LHCN-M2 (cell line): ENCODE data around the genes ATRIP, UCN2 and COL7A1.

DNA sequence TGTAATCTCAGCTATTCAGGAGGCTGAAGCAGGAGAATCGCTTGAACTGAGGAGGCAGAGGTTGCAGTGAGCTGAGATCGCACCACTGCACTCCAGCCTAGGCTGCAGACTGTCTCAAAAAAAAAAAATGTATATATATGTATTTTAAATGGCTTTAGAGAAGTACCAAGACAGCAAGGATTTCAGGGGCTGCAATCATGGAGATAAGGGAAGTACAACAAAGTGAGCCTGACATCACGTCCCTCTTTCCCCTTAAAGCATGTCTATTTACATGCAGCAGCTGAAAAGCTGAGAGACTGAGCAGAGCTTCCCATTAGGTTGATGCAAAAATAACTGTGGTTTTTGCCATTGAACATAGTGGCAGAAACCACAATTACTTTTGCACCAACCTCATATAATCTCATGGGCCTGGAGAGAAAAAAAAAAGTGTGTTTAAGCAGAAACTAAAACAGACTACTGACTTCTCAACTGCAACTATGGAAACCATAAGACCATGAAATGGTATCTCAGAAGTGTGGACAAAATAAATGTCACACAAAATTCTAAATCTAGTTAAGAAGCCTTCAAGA is 48.3 kb downstream of the CCDC12 start:
- RAMPAGE, long total RNA, result no peak

DNA sequence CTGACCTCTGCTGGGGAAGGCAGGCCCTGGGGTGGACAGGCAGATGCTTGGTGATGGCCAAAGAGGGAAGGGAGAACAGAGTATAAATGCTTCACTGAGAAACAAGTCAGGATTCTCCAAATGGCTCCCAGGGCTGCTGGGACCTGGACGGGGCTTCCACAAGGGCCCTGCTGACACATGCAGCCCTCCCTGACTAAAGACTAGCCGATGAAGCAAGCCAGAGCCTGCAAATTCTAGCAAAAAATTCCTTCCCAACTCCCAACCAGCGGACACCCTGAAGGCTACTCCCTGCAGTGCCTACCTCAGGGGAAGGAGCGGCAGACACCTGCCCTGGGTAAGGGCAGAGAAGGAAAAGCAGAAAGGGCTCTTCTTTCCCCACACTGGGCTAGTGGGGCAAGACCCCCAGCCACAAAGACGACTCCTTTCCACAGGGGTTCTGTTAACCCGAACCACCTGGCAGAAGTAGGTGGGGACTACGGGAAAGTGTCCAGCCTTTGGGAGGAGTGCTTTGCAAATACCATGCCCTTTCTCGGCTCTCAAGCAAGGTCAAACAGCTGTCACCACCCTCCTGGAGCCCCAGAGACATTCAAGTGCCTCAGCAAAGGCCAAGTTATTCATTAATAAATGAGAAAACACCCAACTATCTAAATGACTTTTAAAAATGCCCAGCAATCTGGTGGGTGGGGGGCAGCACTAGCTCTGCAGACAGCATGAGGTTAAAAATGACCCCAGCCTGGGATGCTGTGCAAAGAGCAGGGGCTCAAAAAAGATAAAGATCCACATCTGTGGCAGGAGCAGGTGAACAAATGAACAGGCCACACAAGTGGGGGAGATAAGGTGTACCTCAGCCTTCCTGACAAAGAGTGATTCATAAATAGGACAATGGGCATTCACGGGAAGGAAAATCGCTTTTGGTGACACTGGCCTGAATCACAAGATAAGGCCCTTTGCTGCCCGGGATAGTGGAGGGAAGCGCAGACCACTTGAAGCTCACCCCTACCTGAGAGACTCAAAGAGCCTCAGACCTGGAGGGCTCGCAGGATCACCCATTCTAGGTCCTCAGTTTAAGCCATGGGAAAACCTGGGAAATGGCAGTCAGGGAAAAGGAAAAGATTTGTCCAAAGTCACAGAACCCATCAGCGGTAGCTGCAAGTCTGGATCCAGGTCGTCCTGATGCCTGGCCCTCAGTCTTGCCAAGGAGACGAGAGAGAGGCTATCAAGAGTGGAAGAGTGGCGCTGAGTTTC is 33.0 kb downstream of the CCDC12 start:
- RAMPAGE, long total RNA, result no peak

DNA sequence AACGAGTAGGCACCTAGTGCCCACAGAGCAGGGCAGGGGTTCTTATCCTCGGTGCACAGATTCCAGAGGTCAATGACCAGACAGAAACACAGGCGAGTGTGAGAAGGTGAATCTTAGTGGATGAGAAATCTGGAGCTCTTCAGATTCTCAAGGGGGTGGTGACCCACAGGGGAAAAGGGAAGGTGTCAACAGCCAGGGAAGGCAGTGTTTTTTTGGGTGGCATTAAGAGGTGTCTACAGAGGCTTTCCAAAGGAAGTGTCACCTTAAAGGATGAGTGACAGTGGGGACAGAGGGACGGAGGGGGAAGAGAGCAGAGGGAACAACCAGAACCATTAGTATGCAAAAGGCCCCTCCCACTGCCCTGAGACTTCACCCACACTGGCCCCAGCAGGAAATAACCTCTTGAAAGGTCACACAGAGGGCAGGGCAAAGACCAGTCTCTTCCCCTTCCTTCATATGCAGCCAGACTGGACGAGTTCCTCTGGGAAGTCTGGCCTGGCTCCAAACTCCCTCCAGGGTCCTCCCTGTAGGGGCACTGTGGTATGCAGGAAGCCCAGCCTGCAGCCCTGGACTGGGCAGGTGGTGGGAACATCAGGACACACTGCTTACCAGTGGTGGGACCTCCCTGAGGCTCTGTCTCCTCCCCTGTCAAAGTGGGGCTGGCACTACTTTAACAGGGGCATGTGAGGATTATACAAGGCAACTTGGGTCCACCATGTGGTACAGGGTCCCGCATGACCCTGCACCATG is 27.4 kb downstream of the CCDC12 start:
- RAMPAGE, long total RNA, result no peak

- RAMPAGE, long total RNA, result no peak
Observed at GRCh38 chr3:46994549-46995073, 15.1 kb downstream of the NBEAL2 start.

DNA sequence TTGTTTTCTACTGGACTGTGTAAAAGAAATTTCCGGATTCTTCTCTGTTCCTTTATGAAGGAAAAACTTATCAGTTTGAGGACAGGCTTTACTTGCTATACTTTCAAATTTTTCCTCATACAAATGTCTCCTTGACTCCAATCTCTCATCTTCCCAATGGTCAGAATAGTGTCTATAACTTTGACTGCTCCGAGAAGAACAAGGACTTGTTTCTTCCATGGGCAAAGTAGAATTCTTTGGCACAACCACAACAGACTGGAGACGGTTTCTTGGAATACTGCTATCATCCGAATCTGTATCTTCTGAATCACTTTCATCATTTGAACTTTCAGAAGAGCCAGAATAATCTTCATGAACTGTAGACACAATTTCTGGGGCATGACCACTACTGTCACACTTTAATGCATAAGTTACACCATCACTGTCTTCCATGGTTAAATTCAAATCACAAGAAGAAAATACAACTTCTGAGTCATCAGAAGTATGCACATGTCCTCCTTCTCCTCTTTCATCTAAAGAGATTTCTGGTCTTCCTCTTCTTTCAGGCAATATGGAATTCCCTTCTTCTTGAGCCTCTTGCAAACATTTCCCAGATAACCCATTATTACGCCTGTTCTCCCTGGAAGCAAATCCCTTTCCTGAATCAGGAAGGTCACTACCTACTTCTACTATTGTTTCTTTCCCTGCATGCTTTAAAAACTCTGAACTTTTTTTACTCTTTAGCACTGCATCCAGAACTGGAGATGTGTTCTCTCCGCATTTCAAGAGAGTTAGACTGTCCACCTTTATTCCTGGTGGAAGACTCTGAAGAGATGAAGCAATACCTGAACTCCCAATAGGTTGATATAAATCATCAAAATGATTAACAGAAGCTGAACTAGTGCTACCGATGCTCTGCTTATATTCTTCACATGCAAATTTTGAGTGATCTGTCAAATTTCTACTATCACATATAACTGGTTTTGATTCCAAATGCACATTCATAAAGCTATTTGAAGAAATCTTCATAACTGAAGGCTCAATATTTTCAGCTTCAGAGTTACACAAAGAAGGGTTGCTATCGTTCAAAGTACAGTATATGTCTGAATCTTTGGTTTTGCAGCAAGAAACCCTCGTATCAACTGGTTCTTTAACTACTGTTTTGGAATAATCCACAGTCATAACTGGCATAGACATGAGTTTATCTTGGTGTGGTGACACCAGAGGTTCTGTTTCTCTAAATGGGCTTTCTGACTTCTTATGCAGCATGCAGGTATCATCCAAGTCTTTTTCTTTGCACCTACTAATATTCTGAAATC is 42.3 kb downstream of the SETD2 start:
- RAMPAGE, long total RNA, result no peak

GRCh38 chr3:47139259-47140008 is 24.5 kb downstream of the SETD2 start:
- RAMPAGE, long total RNA, result no peak

DNA sequence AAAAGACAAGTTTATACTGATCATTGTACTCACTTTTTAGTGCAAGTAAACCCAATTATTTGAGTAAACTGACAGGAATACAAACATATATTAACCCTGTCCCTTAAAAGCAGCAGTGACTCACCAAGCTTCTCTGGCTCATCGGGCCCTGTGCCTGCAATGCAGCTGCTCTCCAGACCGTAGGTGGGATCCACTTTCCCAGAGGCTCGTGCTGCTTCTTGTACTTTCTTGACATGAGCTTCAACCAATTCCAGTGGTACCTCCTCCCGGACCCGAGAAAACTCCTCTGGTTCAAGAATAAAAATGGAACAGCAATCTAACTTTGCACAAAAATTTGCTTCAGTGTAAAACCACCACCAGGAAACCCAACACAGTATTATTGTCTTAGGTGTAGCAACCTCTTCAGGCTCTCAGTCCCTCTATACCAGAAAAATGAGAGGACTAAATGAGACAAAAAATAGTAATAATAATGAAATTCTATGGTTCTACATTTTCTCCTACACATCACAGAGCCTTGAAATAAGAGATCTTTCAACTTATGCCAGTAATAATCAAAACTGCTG is 82.6 kb upstream of the CSPG5 start:
- RAMPAGE, long total RNA, result no peak

GRCh38 chr3:47720530-47721107 is 61.1 kb downstream of the SMARCC1 start:
- RAMPAGE, long total RNA, result no peak

DNA sequence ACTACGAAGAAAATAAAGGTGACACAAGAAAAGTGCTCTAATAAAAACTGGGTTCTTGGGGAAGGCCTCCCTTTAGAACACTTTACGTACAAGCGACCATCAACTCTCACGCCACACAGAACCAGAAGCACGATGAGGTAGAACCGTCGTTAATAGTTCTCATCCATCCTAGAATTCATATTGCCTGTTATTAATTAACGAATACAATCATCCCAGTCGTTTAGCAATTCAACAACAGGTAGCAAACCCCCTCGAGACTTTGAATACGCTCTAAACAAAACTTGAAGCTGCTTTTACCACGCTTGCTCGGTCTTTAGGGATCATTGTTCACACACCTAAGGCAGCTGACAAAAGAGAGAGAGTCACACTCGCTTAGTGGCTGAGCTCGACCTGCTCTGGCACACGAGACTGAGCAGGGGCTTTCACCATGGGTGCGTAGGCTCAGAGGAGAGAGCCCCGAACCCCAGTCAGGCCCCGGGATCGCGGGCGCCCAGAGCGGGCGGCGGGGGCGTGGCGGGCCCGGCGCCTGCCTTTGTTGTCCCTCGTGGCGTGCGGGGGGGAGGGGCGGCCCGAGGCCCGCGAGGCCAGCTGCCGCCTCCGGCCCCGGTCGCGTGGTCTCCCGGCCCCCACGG is 620 bp downstream of the SMARCC1 start:
- RAMPAGE, long total RNA, result no peak

DNA sequence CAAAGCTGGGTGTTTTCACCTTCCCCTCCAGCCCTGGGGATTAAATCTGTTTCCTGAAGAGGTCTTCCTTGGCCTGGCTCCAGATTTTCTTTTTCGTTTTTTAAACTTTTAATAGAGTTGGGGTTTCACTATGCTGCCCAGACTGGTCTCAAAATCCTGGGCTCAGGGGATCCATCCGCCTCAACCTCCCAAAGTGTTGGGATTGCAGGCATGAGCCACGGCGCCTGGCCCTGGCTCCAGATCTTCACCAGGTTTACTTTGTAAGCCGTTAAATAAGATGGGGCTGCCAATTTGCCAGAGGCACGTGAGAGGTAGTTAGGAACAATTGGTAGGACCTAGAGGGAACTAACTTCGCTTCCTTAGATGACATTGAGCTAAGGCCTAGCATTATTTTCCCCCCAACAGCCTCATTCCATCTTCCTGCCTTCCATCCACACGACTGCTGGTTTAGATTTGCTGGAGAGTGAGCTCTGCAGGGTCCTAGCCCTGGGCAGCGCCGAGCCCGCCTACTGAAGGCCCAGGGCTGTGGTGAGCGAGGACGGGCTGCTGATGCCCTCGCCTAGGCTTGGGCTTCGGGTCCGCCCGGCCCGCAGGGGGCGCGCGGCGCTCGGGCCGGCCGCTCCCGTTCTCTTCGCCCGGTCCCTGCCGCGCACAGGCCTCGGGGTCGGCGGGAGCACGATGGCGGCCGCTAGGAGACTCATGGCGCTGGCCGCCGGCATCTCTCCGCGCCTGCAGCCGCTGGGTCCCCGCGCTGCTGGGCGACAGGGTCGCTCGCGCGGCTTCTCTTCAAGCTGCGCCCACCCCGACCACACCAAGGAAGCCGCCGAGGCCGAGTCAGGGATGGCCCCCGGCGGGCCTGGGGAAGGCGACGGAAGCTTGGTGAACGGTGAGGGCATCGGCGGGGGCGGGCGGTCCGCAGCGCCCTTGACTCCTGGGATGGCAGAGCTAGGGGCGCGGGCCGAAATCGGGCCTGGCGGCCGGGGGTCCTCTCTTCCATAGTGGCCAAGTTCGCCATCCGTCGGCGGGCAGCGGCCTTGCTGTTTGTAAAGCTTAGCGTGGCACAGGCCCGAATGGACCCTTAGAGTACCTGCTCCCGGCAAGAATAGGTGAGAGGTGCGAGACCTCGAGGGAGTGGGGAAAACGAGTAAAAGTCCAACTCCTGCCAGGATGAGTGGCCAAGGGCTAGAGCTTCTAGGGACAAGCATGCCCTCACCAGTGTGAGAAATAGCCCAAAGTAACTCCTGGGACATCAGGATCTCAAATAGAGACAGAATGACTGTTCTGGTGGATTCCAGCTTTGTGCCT is 21.9 kb downstream of the DHX30 start:
- RAMPAGE, long total RNA, result start-site peak on the plus strand centred at position 661 of the sequence, 14 bp wide, 109 reads

GRCh38 chr3:47844315-47844661 is 41.4 kb downstream of the DHX30 start:
- RAMPAGE, long total RNA, result no peak

- RAMPAGE, long total RNA, result no peak
Observed at GRCh38 chr3:47848917-47849887, 46.3 kb downstream of the DHX30 start.

DNA sequence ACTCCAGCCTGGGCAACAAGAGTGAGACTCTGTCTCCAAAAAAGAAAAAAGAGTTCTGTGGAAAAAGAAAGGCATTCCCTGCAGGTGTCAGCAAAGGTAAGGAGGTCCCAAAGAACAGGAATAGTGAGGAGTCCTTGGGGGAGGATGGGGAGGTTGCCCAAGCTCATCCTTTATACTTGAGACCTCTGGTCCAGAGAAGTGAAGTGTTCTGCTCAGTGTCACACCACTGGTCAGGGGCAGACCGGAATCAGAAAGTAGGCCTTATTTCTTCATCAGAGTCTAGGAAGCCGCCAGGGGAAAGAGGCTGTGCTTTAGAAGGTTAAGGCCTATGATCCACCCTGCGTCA is 37.3 kb downstream of the CDC25A start:
- RAMPAGE, long total RNA, result no peak

DNA sequence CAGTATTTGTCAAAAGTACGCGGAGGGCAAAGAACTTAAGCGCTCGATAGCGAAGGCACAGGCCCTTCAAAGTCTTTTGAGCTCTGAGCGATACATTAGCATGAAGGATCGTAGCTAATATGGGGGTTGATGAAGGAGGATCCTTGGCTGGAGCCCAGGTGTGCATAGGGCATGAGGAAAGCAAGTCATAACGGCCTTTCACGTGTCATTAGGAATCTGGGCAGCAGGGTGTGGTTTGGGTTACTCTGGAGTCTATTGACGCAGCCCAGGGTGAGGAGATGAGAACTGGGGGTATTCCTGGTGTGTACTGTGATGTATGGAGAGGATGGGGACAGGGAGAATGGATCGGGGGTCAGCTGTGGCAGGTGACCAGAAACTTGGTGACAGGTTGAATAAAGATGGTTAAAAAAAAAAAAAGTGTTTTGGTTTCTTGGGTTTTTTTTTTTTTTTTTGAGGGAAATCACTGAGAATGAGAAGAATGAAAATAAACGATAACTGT is 712 bp upstream of the NME6 start:
- RAMPAGE, long total RNA, result no peak

- RAMPAGE, long total RNA, result no peak
Observed at GRCh38 chr3:48421941-48422662, 7.8 kb downstream of the PLXNB1 start.

- RAMPAGE, long total RNA, result no peak
Observed at GRCh38 chr3:48440394-48441139, 510 bp downstream of the TMA7 start.

GRCh38 chr3:48445941-48447270 is at the start of gene ATRIP:
Gene ATRIP, plus strand, starts transcription at chr3:48446737.
- RAMPAGE, long total RNA, result no peak

DNA sequence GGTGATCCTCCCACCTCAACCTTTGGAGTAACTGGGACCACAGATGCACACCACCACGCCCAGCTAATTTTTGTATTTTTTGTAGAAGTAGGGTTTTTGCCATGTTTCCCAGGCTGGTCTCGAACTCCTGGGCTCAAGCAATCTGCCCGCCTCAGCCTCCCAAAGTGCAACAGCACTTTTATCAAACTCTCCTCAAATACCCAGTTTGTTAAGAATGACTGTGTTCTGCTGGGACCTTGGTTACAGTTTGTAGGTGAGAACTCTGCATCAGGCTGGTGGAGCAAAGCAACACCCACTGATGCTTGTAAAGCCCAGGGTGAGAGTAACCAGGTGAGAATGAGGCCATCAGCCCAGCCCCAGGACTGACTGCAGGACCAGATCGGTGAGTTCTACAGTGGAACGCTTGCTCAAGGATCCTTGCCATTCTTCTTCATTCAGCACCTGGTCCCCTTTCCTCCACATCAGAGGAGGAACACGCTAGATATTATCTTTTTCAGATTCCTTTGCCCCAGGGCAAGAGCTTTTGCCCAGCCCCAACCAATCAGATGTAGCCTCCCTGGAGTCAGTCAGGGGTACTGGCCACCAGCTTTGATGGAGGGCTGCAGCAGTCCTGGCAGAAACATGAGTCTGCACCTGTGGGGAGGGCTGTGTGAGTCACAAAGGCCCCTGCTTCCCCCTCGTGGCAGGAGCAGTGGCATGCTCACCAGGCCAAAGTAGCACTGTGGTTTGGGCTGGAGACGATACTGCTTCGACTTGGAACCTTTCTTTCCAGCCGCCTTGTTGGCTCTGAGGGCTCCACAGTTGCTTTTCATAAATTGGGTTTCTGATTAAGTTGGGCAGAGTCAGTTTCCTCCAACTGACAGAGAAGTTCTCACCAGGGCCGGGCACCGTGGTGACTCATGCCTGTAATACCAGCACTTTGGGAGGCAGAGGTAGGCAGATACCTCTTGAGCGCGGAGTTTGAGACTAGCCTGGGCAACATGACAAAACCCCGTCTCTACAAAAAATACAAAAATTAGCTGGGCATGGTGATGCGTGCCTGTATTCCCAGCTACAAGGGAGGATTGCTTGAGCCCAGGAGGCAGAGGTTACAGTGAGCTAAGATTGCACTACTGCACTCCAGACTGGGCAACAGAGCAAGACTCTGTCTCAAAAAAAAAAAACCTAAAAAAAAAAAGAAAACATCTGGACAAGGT is 3.5 kb upstream of the SHISA5 start:
- RAMPAGE, long total RNA, result no peak

DNA sequence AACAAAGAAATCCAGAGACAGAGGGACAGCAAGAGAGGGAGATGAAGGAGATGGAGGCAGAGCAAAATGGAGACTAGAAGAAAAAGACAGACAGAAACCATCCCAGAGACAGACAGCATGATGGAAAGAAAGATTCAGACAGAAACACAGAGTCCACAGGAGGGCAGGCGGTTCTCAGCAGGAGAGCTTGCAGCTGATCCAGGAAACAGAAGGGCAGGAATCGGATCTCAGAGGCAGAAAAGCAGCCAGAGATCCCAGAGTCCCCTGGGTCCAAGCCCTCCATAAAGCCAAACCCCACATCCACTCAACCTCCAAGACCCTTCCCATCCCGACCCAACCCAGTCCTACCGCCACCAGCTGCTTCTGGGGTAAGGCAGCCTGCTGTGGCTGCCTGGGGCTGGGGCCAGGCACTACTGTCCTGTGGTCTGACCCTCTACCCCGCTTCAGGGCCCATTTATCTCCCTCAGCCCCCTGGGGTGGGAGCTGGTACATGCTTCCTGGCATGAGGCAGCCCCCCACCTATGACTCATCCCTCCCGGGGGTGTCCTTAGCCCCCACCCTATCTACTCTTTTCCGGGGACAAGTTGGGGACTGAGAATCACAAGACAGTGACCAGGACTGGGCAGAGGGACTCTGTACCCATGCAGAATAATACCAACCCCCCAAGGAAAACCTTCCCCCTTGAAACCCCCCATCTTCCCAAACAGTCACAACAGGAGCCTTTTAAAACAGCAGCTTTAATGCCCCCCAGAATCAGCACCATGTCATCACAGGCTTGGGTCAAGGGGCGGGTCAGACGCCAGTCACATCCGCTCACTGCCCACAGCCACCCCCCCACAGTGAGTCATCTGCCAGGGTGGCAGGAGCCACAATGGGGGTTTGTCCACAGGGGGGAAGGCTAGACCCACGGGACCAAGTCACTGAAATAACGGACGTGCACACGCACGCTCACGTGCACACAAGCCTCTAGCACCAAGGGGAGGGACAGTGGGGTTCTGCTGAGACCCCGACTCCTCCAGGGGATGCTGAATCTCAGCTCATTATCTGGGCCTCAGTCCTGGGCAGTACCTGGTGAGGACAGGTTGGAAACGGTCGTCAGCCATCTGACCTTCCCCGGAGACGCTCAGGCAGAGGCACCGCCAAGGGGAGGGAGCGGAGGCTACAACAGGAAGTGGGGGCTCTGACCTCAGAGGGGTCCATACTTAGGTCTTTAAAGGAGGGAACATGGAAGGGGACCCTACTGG is at the start of gene UCN2:
Gene UCN2 (minus strand): TSS at position 427 of the 1,244 bp plus-strand sequence.
- RAMPAGE, long total RNA, result no peak

DNA sequence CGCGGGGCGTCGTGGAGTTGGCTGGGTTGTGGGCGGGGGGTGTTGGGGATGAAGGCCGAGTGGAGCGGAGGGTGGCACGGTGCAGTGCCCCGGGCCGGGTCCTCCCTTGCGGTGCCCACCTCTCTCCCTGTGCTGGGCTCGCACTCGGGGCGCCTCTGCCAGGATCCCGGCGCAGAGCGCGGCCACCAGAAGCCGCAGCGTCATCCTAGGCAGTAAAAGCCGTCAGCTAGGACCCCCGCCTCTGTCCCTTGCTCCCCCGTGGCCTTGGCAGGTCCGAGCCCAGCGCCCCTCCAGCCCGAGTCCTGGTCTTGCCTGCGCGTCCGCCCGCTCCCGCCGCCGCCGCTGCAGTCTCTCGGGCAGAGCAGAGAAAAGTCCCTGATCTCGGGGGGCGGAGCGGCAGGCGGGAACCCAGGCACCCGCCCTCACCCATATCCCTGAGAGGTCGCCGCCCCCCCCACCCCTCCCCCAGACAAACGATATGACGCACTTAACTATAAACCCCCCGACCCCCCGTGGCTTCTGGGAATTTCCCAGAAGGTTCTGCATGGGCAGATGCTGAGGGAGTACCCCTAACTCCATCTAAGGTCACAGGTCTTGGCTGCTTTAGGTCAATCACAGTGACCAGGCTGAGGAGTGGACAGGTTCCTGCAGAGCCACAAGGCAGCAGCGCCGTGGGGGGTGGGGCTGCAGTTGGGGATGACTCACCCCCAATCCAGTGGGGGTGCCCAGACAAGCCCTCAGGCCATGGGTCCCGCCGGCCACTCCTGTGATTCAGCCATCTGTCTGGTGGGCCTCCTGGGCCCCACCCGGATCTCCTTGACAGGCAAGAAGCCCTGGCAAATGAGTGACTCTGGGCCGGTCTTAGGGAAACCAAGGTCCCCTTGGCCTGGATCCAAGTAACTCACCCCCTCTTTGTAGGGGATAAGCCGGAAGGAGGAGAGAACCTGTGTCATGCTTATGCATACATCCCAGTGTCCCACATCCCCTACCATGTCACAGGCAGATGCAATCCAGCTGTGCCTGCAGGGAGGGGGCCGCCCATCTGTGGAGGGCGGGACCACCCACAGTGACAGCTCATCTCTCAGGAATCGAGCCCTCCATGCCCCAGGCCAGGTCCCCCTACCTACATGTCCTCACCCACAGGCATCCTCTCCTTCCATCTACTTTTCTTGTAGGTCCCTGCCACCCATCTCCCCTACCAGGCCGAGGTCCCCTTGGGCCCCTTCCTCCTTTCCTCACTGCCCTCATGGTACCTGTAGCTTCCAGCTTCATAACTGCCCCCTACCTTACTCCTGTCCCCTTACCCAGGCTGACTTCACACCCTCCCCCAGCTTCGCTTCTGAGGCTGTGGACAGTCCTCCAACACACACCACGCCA is at the start of gene COL7A1:
Gene COL7A1 (minus strand): TSS at position 374 of the 1,377 bp plus-strand sequence.
- RAMPAGE, long total RNA, result no peak